SK-N-DZ (cell line): ENCODE measurements around a stretch of chr5.

DNA sequence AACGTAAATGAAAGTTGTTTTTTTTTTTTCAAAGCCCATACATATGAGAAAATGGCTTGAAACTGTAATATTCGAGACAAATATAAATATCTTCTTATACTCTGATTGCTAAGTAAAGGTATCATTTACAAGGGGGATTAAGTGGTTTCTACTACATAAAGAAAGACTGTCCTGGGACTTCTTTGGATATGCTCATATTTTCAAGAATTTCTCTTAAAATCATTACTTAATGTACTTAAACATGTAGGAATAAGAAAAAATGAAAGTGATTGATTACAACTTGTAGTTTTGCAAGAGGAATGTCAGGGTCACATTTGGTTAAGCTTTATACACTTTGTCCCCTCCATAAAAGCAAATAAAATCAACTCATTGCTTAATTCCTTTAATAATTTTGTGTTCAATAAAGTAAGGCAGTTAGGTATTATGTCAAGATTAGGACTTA is 1.2 kb downstream of the GIN1 start:
RAMPAGE:
- cytosol, long total RNA: no peak
- nucleus, long total RNA: no peak

DNA sequence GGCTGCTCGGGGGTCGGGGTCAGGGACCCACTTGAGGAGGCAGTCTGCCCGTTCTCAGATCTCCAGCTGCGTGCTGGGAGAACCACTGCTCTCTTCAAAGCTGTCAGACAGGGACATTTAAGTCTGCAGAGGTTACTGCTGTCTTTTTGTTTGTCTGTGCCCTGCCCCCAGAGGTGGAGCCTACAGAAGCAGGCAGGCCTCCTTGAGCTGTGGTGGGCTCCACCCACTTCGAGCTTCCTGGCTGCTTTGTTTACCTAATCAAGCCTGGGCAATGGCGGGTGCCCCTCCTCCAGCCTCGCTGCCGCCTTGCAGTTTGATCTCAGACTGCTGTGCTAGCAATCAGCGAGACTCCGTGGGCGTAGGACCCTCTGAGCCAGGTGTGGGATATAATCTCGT is 517.1 kb upstream of the NUDT12 start:
RAMPAGE:
- cytosol, long total RNA: no peak
- nucleus, long total RNA: no peak

DNA sequence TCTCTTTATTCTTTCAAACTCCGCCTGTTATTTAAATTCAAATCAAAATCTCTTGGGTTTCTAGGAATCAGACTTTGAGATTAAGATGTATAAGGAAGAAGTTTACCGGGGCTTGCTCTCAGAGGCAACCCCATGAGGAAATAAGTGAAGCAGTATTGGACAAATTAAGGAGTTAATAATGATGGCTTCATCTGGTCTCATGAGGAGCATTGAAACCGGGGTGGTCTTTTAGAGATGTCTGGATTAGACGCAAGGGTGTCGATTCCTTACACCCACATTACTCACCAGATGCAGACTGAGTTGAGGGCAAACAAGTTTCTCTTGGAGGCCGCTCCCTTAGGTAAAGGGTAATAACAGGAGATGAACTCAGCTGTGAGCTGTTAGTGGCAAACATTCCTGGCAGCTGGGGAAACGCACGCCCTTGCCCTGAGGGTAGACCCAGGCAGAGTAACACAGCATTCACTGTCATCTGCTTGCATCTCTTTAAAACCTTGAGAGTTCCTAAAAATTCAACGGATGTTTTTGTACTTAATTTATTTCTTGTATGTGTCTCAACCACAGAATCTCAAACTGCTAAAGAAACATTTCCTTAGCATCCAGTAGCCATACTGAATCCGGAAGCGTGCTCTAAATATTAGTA is 1348.2 kb upstream of the NUDT12 start:
RAMPAGE:
- cytosol, long total RNA: no peak
- nucleus, long total RNA: no peak

DNA sequence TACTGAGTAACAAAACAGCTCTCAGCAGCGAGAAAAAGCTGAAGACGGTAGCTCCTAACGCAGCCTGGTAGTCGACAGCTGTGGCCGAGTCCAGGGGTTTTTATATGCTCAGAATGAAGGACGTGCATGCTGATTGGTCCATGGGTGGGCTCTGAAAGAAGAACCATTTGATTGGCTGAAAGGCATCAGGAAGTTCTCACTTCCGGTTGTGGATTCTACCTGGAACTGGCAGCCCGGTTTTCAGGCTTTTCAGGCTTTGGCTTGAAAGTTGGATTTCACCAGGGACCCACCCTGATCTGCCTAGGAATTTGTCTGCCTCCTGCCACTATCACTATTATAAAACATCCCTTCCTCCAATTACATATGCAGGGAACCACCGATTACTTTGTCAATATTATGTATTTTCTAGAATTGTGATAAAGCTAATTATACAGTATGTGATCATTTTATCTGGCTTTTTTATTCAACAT is 1830.3 kb upstream of the NUDT12 start:
RAMPAGE:
- cytosol, long total RNA: no peak
- nucleus, long total RNA: no peak

DNA sequence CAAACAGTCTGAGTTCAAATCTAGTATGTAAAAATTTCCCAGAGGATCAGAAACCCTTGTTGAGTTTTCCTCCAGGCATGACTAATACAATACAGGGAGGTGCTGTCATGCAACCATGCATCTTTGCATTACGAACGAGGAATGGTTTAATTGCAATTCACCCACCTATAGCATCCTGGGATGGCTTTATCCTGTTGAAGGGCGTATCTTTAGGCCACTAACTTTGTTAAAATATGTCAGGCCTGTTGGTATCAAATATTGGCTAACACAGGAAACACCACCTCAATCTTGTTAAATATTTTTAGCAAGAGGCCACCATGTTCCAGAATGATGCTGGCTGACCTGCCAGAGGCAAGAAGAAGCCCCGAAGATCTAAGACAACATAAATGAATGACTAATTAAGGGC is 196.3 kb downstream of the EFNA5 start:
RAMPAGE:
- cytosol, long total RNA: no peak
- nucleus, long total RNA: no peak

GRCh38 chr5:107476748-107477276 is 193.9 kb downstream of the EFNA5 start:
RAMPAGE:
- cytosol, long total RNA: no peak
- nucleus, long total RNA: no peak

RAMPAGE:
- cytosol, long total RNA: no peak
- nucleus, long total RNA: no peak
These were observed 153.5 kb downstream of the EFNA5 start for GRCh38 chr5:107517197-107517604.

GRCh38 chr5:107651171-107652020 is 19.3 kb downstream of the EFNA5 start:
RAMPAGE:
- cytosol, long total RNA: no peak
- nucleus, long total RNA: no peak

RAMPAGE:
- cytosol, long total RNA: no peak
- nucleus, long total RNA: no peak
These were observed 1.2 kb downstream of the EFNA5 start for GRCh38 chr5:107669465-107670041.

RAMPAGE:
- cytosol, long total RNA: no peak
- nucleus, long total RNA: no peak
These were observed 273.2 kb upstream of the EFNA5 start for GRCh38 chr5:107943931-107944387.

DNA sequence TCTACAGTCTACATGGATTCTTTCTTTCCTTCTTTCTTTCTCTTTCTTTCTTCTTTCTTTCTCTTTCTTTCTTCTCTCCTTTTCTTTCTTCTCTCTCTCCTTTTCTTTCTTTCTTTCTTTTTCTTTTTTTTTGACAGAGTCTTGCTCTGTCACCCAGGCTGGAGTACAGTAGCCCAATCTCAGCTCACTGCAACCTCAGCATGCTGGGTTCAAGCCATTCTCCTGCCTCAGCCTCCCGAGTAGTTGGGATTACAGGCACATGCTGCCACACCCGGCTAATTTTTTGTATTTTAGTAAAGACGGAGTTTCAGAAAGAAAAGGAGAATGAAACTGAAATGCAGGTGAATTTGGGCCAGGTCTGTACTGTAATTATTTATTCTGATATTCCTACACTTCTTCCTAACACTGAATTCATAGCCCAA is 323.5 kb downstream of the FBXL17 start:
RAMPAGE:
- cytosol, long total RNA: no peak
- nucleus, long total RNA: no peak

RAMPAGE:
- cytosol, long total RNA: no peak
- nucleus, long total RNA: no peak
These were observed 242.1 kb downstream of the FBXL17 start for GRCh38 chr5:108139682-108140348.

DNA sequence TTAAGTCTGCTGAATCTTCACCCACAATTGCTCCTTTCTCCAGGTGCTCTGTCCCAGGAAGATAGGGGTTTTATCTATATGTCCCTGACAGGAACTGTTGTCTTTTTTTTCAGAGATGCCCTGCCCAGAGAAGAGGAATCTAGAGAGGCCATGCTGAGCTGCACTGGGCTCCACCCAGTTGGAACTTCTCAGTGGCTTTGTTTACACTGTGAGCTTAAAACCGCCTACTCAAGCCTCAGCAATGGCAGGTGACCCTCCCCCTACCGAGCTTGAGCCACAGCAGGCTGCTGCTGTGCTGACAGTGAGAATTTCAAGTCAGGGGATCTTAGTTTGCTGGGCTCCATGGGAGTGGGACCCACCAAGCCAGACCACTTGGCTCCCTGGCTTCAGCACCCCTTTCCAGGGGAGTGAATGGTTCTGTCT is 169.0 kb downstream of the FBXL17 start:
RAMPAGE:
- cytosol, long total RNA: no peak
- nucleus, long total RNA: no peak

RAMPAGE:
- cytosol, long total RNA: no peak
- nucleus, long total RNA: no peak
These were observed 17.2 kb downstream of the FBXL17 start for GRCh38 chr5:108364704-108365170.

DNA sequence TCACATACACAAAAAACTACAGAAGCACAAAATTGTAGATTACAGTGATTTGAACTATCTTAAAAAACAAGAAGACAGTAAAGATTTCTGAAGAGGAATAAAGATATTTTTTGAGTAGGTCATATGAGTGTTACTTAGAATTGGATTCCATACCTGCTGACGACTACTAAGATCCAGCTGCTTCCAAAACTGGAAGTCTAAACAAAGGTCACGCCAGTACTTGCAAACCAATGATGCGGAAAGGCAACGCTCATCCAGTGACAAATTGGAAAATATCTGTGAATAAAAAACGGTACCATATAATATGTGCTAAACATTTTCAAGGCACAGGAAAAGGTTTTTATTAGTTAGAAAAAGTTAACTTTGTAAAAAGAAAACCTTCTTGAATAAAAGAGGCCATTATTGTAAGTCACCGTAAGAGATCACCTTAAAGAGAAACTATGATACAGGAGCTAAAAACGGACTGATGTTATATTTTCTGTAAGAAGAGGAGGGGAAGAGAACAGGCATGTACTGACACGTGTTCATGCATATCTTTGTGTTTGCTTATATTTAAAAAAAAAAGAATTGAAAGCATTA is 14.1 kb downstream of the FBXL17 start:
RAMPAGE:
- cytosol, long total RNA: no peak
- nucleus, long total RNA: no peak

DNA sequence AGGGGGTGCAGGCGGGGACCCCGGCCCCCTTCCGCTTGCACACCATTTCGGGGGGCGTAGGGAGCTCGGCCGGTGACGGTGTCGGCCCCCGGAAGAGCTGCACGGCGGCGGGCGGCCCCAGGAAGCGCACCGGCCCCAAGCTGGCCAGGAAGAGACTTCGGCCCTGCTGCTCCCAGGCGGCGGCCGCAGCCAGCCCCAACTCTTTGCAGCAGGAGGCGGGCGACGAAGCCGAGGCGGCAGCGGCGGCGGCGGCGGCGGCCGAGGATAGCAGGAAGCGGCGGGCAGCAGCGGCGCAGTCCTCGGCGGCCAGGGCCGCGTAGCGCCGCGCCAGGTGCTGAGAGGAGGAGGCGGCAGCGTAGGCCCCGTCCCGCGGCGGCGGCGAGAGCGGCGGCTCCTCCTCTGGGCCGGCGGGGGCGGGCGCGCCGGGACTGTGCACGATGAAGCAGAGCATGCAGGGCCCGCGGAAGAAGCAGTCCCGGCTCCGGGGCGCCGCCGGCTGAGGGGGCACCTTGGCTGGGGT is 774 bp downstream of the FBXL17 start:
RAMPAGE:
- cytosol, long total RNA: no peak
- nucleus, long total RNA: no peak

GRCh38 chr5:108620704-108621227 is 126.9 kb upstream of the FER start:
RAMPAGE:
- cytosol, long total RNA: no peak
- nucleus, long total RNA: no peak

GRCh38 chr5:108903839-108904417 is 156.2 kb downstream of the FER start:
RAMPAGE:
- cytosol, long total RNA: no peak
- nucleus, long total RNA: no peak

GRCh38 chr5:109410132-109410519 is 352 bp upstream of the PJA2 start:
RAMPAGE:
- cytosol, long total RNA: no peak
- nucleus, long total RNA: no peak

DNA sequence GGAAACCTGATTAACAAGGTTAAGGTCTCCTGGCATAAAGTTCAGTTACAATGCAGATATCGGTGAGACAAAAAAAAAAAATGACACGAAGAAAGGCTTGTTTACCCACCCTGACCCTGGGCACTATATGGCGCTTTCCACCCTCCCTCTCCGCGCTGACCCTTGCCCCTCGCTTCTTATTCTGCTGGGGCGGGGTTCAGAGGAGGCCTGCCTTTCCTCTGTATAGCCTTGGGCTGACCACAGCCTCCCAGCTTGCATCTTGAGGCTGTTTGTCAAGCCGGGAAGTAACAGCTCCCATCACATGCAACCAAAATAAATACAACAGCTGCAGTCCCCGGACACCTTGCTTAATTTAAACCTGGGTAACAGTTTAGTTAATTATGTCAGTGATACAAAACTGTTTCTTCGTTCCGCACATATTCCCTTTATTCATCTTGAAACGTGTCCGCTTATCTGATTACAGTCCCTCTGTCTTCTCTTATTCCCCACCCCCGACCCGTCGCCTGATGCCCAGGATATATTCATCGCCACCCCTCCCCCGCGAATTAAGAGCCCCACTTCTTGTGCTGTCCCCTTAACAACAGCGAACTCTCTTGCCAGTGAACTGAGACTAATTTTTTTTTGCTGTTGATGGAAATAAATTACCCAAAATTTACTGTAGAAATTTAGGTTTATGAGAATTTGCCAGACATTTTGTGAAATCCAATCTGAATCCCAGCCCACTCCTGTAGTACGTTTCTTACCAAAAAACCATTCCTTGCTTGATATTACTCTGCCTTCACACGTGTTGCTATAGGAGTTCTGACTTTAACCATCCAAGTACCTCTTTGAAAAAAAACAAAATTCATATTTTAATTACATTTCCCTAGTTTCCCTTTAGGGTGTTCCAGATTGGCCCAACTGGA is 998 bp upstream of the PJA2 start:
RAMPAGE:
- cytosol, long total RNA: no peak
- nucleus, long total RNA: no peak